Measurements from ENCODE around the genes GH1 and PRR29.

- RRBS: no CpG with 5 or more reads among the region's 36 CpGs
Observed at GRCh38 chr17:63549633-63550316, 502 bp upstream of the DCAF7 start.

GRCh38 chr17:63597508-63597850 is 3.2 kb upstream of the TACO1 start:
- RRBS: no CpG with 5 or more reads among the region's 2 CpGs

DNA sequence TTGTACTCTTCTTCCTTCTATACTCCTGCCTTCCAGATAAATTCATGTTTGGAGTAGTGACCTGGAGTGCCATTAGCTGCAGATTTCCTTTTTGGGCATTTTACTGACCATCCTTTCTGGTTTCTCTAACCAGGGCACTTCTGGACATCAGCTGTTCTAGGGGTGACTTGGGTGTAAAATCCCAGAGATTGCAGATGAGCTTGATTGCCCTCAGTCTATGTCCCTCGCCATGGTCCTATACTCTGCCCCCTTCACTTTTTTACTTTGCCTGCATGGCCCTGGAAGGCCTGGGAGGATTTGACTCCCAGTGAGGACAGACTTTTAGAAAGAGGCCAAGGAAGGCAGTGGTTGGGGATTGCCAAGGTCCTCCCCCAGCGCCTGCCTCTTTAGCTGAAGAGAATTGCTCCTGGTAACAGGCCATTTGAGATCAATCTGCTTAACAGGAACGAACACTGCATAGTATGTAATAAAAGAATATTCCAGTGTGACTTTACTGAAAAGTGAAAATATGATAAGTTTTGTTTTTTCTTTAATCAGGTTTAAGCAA is 16.6 kb downstream of the LIMD2 start:
- RRBS: no CpG with 5 or more reads among the region's 3 CpGs

GRCh38 chr17:63694267-63695239 is 5.4 kb downstream of the LIMD2 start:
- RRBS: no CpG with 5 or more reads among the region's 15 CpGs

DNA sequence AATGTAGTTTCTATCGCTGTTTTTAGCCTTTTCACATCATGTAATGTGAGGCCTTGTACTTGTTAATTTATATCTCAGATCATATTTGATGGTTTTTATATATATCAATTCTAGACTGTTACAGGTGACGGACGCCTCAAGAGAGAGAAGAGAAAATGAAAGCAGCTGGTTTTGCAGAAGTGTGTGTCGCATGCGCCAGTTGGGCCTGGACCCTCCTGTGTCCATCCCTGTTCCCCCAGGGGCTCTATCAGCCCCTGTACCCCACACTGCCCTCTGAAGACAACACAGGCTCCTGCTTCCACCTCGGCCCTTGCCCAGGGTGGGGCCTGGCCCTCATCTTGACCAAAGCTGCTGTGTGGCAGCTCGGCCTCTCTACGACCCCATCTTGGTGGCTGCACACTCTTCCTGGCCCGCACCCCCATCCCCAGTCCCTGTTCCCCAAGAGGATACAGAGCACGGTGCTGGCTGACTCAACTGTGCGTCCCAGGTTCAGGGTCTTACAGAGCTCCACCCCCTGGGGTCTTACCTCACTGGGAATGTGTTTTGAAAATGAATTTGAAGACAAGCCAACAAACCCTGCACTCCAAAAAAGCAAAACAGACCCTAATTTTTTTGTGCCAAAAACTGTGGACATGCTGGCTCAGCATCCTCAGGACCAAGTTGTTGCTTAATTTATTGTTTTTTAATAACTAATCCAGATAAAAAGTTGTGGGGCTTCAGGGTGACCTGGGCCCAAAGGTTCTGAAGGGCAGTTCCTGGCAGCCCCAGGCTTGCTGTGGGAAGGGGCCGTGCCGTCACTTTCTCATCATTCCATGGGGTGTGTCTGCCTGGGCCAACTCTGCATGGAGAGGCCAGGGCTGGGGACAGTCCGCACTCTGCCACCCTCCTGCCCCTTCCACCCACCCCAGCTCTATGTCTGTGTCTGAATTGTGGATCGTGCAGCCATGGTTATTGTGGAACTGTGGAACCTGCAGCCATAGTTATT is 4.4 kb downstream of the LIMD2 start:
- RRBS: no CpG with 5 or more reads among the region's 15 CpGs

DNA sequence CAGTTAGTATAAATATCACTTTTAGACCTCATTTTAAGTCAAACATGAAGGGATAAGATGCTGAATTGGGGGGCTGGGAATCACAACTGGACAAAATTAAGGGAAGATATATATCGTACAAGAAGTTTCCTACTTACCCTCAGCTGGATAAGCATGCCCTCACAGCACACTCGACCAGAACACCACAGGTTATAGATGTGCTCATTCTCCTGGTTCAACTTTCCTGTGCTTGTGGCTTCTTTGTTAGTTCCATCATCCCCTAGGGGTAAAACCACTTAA is 12.4 kb downstream of the CCDC47 start:
- RRBS: no CpG with 5 or more reads among the region's 2 CpGs

GRCh38 chr17:63918643-63919267 is at the start of gene GH1:
GH1 (minus strand) TSS chr17:63918839.
- RRBS: no CpG with 5 or more reads among the region's 14 CpGs

- RRBS: 90% methylated on average over 6 of the region's 18 CpGs
Observed at GRCh38 chr17:63931124-63931907, 815 bp downstream of the CD79B start.

DNA sequence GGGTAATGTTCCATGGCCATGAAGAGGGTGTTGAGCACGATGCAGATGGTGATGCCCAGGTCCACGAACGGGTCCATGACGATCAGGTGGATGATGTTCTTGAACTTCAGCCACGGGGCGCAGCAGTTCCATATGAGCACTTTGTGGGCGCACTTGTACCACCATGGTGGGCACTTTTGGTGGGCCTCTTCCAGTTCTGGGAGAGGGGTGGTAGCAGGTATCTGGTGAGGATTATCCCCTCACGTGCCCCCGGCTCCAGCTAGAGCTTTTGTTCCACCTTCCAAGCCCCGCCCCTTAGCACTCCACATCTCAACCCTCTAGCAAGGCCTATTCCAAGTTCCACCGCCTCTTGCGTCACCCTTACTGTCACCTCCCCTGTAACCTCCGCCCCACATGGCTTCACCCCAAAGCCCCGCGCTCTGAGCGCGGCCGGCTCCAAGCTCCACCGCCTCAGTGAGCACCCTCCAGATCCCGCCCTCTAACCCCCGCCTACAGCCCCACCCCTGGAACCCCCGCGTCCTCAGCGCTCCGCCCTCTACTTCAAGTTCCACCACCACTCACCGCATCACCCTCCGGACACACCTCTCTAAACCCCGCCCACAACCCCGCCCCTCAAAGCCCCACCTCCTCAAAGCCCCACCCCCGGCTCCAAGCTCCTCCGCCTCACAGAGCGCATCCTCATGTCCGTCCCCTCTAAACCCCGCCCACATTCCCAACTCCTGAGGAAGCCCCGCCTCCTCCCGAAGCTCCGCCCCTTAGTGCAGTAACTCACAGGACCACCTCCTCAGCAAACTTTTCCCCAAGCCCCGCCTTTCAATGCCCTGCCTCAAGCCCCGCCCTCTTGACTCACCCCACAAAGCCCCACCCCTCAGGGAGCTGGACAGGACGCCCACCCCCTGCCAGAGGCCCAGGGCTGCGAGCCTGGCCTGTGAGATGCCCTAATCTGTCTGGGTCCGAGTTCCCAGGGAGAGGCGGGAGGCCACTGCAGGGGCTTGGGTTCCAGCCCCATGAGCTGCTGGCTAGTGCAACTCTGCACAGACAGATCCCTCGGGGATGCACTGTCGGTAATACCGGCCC is 11.1 kb downstream of the SCN4A start:
- RRBS: 34% methylated on average over 4 of the region's 46 CpGs

- RRBS: 6% methylated on average over 10 of the region's 67 CpGs
Observed at GRCh38 chr17:63997626-63998821, at the start of gene PRR29. PRR29 (plus strand) TSS chr17:63998351.

GRCh38 chr17:64019375-64020033 is 929 bp downstream of the ICAM2 start:
- RRBS: no CpG with 5 or more reads among the region's 11 CpGs

- RRBS: no CpG with 5 or more reads among the region's 2 CpGs
Observed at GRCh38 chr17:64082564-64082830, 47.4 kb downstream of the ERN1 start.

GRCh38 chr17:64145907-64146041 is 15.8 kb upstream of the ERN1 start:
- RRBS: 3% methylated on average over 4 of the region's 10 CpGs

GRCh38 chr17:64240656-64241441 is 22.2 kb downstream of the TEX2 start:
- RRBS: no CpG with 5 or more reads among the region's 9 CpGs

DNA sequence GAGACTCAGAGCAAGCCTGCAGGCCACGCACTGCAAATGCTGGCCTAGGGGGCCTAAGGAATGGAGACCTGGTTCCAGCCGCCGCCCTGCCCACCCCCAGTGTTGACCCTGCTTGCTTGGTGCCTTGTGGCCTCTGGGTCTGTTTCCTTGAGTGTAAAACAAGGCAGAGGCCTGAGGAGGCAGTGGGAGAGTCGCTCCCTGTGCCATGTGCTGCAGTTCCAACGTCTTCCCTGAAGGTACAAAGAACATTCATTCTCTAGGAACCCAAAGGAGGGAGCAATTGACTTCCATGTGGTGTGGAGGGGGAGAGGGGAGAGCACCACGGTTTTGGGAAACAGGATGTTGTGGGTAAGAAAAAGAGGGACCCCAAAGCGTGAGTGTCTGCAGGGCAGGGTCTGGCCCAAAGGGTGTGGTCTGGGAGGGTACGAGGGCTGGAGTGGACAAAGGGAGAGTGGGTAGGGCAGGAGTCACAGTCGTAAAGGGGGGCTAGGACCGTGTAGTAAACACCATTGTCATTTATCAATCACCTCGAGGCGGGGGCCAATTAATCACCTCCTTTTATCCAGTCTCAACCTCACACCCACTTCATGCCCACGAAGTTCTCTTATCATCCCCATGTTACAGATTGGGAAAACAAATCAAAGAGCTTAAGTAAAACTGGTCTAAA is 2.6 kb downstream of the PECAM1 start:
- RRBS: no CpG with 5 or more reads among the region's 13 CpGs

DNA sequence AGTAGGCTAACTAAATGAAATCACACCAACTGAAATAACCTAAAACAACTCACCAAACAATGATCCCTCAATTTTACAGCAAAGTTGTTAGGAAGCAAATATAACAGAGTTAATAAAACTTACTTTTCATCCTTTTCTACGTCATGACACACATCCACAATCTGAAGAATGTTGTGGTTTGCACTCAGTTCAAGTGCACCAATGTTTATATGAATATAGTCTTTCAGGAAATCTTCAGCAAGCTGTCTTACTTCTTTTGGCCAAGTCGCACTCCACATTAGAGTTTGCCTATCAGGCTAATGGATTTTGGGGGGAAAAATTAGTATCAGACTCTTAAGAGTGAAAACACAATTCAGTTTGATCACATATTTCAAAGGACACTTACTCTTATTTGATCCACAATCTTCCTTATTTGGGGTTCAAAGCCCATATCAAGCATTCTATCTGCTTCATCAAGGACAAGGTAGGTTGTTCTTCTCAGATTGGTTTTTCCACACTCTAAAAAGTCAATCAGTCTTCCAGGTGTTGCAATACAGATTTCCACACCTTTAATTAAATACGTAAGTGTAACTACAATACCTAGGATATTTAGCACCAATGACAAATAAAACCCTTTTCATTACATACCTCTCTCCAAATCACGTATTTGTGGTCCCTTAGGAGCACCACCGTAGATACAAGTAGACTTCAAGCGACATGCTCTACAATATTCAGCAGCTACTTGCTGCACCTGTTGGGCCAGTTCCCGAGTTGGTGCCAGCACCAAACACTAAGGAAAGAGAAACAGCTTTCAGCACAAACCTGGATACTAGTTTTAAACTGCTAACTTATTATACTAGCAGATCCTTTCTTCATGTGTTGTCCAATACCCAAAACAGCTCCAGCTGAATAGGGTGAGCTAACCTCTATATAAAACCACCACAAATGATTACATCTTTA is 3.0 kb downstream of the DDX5 start:
- RRBS: no CpG with 5 or more reads among the region's 7 CpGs

- RRBS: no CpG with 5 or more reads among the region's 4 CpGs
Observed at GRCh38 chr17:64535996-64536331, 29.2 kb downstream of the CEP95 start.

DNA sequence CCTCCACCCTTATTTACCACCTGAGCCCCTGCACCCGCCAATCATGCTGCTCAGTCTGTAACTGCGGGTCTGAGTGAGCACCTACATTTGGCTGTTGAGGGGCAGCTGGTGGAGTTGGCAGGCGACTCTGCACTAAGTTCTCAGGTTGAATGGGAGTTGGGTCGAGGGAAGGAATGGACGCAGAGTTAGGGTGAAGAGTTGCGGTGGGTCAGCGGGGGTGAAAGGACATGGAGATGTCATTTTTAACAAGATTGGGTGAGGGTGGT is 83.3 kb downstream of the LRRC37A3 start:
- RRBS: no CpG with 5 or more reads among the region's 7 CpGs

- RRBS: no CpG with 5 or more reads among the region's 3 CpGs
Observed at GRCh38 chr17:64968955-64969665, 49.8 kb upstream of the LRRC37A3 start.

DNA sequence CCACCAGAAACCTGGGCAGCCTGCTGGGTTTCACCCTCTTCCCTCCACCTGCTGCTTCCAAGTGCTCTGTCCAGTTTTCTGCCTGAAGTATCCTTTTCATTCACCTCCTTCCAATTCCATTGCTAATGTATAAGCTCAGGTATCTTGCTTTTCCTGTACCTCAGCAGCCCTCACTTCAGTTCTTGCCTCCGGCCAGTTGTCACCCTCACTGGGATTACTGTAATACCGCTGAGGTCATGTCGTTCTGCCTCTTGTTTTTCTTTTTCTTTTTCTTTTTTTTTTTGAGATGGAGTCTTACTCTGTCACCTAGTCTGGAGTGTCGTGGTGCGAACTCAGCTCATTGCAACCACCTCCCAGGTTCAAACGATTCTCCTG is 54.9 kb downstream of the GNA13 start:
- RRBS: no CpG with 5 or more reads among the region's 6 CpGs